SJCRH30 (cell line): ENCODE measurements around the gene SOSTDC1.

GRCh38 chr7:12715205-12716335, 28.1 kb downstream of the ARL4A start:
- RAMPAGE, long total RNA = no peak

DNA sequence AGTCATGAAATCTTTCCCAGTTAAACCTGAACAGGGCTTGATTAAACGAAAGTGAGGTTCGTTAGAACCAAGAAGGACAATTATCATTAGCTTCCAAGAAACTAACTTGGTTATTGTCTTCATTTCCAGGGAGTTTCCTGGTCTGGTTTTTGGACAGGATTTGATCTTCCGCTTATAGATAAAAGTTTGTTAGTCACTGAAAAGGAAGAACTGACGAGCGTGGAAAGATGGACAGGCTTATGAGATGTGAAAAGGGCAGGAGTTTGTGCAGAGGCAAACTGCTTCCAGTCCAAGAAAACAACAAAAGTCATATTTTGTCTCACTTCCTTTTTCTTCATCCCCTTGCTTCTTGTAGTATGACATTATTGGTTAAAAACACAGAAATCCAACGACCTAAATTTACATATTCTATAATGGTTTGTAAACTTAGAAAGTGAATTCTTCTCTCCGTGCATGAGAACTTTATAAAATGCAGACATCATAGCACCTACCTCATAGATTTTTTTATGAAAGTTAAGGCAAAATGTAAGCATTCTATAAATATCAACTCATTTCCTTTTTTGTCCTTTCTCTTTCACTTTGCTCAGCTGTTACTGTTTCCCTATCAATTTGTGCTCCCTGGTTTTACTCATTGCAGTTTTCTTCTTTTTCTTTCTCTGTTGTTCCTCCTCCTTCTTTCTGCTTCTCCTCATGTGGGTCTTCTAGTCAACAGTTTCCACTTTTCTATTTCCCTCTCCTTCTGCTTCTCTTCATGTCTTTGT, 370.1 kb downstream of the ARL4A start:
- RAMPAGE, long total RNA = no peak

- RAMPAGE, long total RNA = no peak
Observed at GRCh38 chr7:13806201-13806498, 183.3 kb downstream of the ETV1 start.

DNA sequence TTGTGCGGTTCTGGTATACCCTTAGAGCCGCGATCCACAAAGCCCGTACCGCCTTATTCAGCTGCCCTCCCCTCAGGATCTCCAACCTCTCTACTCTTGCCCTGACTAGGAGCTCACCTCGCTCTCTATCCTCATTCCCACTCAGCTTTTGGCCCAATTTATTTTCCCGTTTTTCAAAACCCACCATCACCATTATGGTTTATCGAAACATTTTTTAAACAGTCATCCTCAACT, 478 bp upstream of the ETV1 start:
- RAMPAGE, long total RNA = no peak

- RAMPAGE, long total RNA = no peak
Observed at GRCh38 chr7:14241929-14242630, 252.6 kb upstream of the ETV1 start.

- RAMPAGE, long total RNA = no peak
Observed at GRCh38 chr7:14278636-14279214, 289.3 kb upstream of the ETV1 start.

- RAMPAGE, long total RNA = no peak
Observed at GRCh38 chr7:15464098-15464310, 97.8 kb downstream of the AGMO start.

GRCh38 chr7:15648415-15649062, 37.9 kb downstream of the MEOX2 start:
- RAMPAGE, long total RNA = no peak

GRCh38 chr7:15685283-15686383, 850 bp downstream of the MEOX2 start:
- RAMPAGE, long total RNA = no peak

DNA sequence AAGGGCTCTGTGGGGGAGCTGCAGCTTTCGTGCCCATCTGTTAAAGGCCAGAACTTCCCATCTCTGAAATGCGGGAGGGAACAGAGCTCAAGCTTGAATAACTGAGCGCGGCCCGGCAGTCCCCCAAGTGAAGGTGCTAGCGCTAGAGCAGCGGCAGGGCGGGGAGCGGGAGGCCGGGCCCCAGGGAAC, 594 bp downstream of the CRPPA start:
- RAMPAGE, long total RNA = no peak

DNA sequence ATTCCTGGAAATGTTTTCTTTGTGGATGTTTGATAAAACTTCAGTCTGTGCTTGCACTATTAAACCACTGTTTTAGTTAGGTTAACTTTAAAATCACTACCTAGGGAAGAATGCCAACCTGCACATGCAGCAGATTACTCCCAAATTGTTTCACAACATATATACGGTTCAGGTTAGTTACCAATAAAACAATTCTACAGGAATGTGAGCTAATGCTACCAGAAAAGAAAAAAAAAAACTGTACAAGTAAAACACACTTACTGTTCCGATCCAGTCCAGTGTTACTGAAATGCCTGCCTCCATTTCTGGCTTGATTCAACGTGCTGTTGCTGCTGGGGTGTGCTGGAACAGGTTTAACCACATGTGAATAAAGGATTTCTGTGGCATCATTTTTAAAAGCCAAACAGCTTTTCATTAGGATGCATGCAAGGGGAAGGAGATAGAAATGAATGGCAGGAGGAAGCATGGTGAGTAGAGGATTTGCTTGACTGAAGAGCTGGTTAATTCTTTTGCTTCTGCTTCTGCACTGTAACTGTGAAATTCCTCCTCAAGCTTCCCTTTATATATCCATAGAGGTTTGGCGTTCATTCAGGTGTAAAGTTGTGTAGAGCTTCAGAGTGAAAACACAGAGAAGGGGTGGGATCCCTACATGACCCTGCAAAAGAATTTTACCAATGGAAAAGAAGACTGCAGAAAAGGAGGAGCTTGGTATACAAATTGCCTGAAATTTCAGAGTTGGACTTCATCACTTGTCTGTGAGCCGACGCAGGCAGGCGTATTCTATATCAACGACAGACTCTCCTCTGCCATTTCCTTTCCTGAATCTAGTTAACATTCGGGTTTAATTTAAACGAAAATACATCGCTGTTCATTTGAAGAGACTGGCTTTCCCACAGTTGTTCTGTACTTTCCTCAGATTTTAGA, at the start of gene SOSTDC1:
TSS of gene SOSTDC1 (minus strand) at position 536 of the 924 bp plus-strand sequence.
- RAMPAGE, long total RNA = no peak

- RAMPAGE, long total RNA = no peak
Observed at GRCh38 chr7:16502289-16502718, 24.3 kb upstream of the LRRC72 start.

DNA sequence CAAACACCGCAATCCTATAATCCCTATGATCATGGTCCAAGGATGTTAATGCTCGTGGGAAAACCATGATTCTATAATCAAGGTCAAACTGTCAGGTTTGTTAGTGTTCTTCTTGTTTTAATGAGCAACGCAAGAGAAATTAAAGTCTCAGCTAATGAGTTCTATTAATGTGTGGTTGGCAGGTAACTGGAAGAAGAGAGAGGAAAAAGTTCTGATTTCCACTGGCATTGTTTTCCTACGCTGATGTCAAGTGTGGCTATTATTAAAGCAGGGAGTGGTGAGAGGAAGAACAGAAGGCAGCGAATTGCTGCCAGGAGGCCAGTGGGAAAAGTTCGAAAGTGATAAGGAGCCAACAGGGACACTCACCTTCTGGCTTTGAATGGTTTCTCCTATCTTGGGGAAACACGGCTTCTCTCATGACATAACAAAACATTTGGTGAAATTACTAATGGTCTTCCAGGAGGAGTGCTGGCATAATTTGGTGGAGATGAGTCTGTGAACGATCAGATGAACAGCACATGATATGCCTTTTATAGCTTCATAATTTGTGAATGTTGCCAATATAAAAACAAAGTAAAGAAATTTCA, 28.2 kb downstream of the LRRC72 start:
- RAMPAGE, long total RNA = no peak

DNA sequence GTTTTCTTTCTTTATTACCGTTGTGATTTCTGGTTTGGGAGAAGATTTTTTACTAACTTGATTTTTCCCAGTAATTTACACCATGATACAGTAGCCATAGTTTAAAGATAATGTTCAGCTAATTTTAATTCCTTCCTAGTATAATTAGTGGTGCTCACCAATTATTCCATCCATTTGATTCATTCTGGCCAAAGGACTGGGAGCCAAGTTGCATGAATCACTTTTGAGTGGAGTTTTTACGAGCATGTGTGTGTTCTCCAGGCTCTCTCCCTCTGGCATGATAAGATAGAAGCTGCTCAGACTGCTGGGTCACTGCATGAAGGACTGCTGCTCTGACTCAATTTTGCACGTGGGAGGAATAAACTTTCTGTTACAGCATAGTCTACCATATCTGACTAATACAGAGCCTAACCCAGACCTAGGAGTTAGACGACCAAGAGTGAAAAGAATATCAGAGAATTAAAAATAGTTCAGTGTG, 13.4 kb upstream of the TSPAN13 start:
- RAMPAGE, long total RNA = no peak

- RAMPAGE, long total RNA = no peak
Observed at GRCh38 chr7:16810469-16810838, 5.7 kb upstream of the AGR2 start.

DNA sequence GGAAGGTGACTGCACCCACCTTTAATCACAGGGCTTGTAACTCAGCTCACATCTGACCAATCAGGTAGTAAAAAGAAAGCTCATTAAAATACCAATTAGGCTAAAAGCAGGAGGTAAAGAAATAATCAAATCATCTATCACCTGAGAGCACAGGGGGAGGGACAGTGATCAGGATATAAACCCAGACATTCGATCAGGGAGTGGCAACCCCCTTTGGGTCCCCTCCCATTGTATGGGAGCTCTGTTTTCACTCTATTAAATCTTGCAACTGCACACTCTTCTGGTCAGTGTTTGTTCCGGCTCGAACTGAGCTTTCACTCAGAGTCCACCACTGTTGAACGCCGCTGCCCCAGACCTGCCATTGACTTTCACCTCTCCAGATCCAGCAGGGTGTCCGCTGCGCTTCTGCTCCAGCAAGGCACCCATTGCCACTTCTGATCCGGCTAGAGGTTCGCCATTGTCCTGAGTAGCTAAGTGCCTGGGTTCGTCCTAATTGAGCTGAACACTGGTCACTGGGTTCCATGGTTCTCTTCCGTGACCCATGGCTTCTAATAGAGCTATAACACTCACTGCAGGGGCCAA, 28.7 kb downstream of the AGR3 start:
- RAMPAGE, long total RNA = no peak

- RAMPAGE, long total RNA = no peak
Observed at GRCh38 chr7:17038792-17039343, 157.1 kb upstream of the AGR3 start.

DNA sequence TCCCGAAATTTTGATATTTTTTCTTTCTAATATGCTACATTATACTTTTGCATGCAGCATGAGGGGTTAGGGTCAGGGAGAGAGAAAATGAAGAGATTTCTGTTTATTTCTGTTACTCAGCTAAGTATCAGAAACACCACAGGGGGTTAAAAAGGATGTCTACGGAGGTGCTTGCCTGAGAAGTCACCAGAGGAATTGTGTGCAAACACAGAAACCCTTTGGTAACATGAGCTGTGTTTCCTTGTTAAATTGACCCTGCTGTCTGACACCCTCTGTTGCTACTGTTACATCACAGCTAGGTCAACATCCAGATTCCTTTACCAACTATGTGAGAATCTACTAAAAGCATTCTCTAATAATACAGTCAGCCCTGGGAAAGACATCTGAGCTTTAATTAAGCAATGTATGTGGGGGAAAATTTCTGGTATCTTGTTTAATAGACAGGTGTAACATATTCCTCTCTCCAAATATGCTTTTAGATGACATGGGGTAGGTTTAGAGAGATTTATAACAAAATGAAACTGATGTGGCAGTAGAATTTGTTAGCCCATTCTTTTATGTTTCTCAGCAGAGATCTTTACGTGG, 168.1 kb upstream of the AHR start:
- RAMPAGE, long total RNA = no peak

- RAMPAGE, long total RNA = no peak
Observed at GRCh38 chr7:17276361-17276735, 22.1 kb upstream of the AHR start.

DNA sequence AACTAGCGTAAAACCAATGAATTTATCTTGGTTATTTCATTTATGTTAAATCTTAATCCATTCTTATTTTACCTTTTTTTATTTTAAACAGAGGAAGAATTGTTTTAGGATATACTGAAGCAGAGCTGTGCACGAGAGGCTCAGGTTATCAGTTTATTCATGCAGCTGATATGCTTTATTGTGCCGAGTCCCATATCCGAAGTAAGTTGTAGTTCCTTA, 36.3 kb downstream of the AHR start:
- RAMPAGE, long total RNA = no peak